Mononuclear cell (primary cell): ENCODE measurements around a stretch of chr17.

GRCh38 chr17:49547470-49548091 is 28.1 kb upstream of the NXPH3 start:
- RRBS, result no CpG with 5 or more reads among the region's 12 CpGs

DNA sequence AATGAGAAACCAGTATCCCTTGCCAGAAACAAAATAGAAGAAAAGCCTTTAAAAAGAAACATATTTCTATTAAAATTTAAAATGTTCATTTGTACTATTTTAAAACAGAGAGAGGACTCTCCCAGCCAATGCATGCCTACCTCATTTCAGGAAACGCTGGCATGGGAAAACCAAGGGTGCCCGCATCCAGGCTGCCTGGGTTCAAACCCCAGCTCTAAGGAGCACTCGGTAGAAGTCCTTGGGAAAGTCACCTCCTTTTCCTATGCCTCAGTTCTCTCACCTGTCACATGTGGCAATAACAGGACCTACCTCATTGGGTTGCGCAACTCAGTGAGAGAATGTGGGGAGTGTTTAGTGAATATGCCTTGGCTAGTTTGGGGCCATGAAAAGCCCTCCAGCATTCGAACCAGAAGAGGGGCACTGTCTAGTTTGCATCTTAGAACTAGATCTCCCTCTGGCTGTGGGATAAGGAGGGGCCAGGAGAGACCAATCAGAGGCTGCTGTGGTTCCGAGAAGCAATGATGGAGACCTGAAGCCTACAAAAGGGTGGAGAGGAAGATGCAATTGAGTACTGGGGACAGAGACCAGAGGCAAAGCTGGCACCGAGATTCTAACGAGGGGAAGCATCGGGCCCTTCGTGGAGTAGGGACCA is 9.0 kb upstream of the NXPH3 start:
- RRBS, result no CpG with 5 or more reads among the region's 10 CpGs

DNA sequence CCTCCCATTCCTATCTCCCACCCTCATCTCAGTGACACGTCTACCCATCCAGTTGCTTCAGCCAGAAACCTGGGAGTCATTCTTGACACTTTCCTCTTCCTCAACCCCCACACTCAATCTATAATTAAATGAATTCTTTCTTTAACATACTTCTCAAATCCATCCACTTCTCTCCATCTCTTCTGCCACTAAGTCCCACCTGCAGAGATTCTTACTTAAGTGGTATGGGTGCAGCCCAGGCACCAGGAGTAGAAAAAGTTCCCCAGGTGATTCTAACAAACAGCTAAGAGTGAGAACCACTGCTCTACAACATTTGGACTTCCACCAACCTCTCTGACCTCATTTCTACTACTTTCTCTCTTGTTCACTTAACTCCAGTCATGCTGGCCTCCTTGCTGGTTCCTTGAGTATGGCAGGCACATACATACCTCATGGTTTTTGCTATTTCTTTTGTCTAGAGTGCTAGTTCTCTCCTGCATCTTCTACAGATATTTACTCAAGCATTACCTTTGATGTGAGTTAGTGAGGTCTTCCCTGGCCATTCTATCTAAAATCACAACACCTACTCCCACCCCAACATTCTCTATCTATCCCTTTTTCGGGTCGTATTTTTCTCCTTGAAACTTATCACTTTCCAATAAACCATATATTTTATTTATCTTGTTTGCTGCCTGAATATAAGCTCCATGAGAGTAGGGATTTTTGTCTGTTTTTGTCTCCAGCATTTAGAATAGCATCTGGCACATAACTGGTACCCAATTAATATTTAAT is 17.9 kb downstream of the SPOP start:
- RRBS, result no CpG with 5 or more reads among the region's 3 CpGs

DNA sequence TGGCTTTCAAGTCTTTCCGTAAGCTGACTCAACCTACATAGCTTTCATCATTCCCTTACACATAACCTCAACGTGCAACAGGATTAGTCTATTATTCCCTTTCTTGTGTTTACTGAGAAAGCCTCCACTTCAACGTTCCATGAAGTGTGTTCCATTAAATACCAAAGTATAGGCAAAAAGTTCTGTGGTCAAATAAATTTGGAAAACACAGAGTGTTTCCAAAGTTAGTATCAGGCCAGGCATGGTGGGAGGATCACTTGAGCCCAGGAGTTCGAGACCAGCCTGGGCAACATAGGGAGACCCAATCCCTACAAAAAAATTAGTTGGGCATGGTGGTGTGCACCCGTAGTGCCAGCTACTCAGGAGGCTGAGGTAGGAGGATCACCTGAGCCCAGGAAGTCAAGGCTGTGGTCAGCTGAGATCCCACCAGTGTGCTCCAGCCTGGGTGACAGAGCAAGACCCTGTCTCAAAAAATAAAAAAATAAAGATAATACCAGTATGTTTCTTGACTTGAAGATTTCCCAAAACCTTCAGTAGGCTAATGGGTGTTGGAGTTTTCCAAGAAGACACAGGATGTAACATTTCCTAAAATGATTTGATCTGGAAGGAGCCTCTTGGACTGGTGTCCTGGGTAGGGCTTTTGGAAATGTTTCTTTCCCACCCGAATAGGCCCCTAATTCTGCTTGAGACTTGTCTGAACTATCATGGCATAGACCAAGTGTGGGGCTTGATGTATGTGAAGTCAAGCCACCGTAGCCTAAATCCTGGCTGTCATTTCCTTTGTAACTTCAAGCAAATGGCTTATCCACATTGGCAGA is 13.1 kb downstream of the TAC4 start:
- RRBS, result no CpG with 5 or more reads among the region's 7 CpGs

GRCh38 chr17:49835687-49836891 is 11.8 kb downstream of the TAC4 start:
- RRBS, result no CpG with 5 or more reads among the region's 23 CpGs

DNA sequence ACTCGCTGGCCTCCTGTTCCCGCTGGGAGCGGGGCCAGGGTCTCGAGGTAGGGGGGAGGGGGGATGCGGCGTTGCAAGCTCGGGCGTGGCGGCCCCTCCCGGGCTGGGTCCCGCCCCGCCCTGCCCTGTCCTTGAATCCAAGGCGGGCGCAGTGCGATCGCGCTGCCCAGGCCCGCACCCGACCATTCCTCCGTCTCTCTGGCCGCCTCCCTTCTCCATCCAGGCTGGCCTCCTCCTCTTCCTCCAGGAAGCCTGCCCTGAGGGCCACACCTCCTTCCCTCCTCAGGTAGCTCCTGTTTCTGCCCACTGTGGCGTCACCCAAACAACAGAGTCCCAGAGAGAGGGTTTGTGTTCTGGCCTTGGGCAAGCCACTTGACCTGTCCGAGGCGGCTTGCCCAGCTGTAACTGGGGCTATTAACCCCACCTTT is 43.0 kb upstream of the TAC4 start:
- RRBS, result 9% methylated on average over 8 of the region's 24 CpGs

DNA sequence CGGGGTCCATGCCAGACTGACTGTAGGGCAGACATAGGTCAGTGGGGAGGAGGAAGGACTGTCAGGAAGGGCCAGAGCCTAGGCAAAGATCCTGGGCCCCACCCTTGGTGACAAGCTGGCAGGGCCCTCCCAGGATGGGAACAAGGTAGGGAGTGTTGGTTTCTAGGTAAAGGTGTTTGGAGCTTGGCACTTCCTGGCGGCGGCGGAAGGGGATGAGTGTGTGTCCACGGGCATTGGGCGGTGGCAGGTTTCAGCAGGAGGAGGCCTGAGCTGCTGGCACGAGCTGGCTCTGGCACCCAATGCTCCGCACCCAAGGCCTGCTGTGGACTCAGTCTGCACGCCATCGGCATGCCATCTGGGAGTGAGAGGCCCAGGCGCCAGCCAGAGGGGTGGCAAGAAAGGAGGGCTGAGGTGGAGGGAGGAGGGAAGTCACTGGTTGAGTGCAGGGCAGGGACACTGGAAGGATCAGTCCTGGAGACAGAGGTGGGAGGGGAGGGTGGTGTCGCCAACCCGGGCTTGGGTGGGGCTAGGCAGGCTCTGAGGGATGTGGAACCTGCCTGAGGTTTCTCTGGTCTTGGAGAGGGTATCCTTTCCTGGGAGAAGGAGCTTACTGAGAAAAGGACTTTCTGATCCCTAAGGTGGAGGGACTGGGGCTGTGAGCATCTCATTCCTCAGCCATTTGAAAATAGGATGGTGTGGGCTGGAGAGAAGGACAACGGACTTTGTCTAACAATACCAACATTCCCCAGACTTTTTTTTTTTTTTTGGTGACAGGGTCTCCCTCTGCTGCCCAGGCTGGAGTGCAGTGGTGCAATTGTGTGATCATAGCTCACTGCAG is 47.0 kb upstream of the TAC4 start:
- RRBS, result no CpG with 5 or more reads among the region's 14 CpGs

DNA sequence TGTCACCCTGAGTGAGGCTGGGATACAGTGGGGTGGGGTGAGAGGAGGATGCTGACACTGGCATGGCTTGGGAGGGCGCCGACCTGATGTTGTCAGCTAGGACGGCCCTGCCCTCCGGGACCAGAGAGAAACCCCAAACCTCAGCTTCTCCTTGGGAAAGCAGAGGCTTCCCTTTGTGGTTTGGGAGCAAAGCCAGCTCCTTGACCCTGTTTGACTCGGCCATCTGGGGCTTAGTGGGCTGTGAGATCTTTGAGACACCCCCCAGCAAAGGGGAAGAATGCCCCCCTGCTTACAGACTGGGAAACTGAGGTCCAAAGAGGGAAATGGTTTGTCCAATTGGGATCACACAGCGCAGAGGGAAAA is 40.8 kb upstream of the DLX4 start:
- RRBS, result no CpG with 5 or more reads among the region's 6 CpGs

- RRBS, result no CpG with 5 or more reads among the region's 7 CpGs
Observed at GRCh38 chr17:50052165-50052880, 3.6 kb upstream of the ITGA3 start.

DNA sequence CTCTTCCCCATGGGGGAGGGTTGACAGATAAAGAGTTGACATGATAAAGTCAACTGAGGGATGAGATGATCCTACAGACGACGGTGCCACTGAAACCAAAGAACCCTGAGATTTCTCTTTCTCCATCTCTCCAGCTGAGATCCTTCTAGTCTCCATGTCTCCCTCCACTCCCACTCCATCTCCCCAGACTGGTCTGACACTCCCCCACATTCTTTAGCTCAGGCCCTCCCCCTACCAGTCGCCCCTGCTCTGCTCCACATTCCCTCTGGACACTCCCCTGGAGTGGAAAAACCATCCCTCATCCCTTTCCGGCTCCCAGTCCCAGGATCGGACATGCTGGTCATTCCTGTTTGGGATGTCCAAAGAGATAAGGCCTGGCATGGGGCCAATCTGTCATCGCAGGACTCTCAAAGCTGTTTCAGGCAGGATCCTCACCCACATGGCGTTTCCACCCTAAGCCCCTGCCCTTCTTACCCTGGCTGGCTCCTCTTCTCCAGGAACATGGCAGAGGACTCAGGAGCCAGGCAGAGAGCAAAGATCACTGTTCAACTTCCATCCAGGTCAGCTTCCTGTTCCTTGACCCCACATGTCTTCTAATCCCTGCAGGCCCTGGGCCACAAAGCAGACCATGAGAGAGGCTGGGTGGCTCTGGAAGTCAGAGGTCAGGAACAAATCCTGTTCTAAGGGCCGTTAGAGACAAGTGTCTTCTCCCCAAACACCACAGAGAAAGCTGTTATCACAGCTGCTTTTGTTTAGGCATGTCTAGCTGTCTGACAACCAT is 2.7 kb upstream of the ITGA3 start:
- RRBS, result no CpG with 5 or more reads among the region's 8 CpGs

DNA sequence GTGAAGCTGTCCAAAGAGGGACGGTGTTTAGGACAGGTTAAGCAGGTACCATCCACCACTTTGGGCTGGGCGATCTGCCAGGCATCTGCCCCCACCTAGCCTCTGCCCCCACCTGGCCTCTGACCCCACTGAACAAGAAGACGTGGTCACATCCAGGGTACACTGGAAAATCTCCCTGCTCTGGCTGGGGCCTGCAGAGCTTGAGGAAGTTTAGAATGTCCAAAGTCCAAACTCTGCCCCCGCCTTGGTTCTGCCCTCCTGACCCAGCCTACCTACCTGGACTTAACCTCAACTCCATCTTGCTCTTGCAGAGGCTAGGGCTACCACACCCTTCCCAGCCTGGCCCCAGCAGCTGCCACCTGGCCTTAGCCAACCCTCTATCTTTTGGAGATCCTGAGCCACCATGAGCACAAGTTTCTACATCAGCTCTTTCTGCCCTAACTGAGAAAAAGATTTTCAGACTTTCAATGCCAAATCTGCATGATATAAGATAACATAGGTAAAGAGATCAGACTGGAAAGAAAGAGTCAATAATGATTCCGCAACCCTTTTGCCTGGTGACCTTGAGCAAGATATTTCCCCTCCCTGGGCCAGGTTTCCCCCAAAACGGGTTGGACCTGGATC is 1.8 kb downstream of the ITGA3 start:
- RRBS, result no CpG with 5 or more reads among the region's 6 CpGs

DNA sequence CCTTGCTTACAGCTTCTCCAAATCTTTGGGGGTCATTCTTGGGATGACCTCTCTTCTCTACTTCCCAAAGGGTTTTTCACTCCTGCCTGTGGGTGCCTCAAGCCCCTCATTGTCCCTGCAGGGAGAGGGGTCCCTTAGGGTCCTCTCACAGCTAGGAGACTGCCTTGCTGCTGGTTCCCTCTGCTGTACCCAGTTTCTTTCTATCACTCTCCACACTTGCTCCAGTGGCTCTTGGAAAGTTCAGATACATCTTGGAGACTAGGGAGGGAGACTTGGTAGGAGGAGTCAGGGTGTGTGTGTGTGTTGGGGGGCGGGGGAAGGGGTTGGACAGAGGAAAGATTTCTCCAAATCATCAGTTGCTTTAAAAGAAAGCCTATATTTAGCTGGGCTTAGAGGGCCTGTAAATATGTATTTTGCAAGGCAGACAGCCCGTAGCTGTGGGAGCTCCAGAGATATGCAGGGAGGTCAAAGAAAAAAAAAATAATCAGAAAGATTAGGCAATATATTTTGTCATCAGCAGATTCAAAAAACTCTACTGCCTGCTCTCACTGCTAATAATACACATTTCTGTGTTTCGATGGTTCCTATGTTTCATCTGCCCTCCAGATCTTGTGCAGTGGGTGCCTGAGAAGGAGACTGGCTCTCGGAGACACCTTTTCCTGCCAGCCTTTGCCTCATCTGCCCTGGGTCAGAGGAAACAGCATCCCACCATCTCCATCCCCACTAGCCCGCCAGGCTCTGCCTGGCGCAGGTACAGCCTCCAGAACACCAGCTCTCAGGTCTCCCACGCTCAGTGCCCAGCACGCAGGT is 4.7 kb upstream of the PPP1R9B start:
- RRBS, result no CpG with 5 or more reads among the region's 8 CpGs

- RRBS, result no CpG with 5 or more reads among the region's 9 CpGs
Observed at GRCh38 chr17:50169033-50169466, 3.2 kb downstream of the SGCA start.

DNA sequence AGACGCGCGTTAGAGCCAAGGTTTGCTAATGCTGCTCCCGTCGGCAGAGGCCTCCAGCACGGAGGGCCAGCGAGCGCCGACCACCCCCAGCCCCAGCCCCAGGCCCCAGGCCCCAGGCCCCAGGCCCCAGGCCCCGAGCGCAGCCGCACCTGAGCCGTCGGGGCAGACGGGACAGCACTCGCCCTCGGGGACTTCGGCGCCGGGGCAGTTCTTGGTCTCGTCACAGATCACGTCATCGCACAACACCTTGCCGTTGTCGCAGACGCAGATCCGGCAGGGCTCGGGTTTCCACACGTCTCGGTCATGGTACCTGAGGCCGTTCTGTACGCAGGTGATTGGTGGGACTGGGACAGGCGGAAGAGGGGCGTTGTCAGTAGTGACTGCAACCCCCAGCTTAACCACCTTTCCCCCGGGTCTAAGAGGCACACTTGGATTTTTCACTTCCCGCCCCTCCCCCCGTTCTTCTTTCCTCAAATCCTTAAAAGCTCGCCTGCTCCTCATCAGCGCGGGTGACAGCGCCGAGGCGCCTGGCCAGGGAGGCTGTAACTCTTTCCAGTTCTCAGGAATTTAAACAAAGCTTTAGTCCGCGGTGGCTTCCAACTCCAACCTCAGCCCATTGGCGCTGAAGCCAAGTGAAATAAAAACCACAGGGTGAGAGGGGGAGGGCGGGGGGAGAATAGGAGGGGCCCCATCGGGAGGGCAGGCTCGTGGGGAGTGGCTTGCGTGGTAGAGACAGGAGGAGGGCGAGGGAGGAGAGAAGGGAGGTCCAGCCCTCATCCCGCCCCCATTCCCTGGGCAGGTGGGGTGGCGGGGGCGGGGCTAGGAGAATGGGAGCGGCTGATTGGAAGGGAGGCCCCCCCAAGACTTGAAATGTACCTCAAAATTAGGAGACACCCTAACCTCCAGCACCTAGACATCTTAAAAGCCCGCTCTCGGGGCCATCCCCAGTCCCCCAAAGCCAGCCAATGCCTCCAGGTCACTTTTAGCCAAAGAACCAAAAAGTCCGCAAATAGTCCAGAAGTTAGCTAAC is 1.5 kb downstream of the COL1A1 start:
- RRBS, result 4% methylated on average over 7 of the region's 58 CpGs

DNA sequence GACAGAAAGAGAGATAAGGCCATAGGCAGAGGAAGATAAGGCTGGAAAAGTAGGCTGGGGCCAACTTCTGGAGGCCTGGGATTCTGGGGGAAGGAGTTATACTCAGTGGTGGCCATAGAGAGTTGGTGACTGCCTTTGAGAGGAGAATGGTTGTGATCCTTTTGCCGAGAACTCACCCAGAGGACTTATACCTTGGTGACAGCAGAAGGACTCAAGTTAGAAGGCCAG is 7.3 kb upstream of the COL1A1 start:
- RRBS, result no CpG with 5 or more reads among the region's 1 CpG

- RRBS, result no CpG with 5 or more reads among the region's 4 CpGs
Observed at GRCh38 chr17:50214903-50215413, 13.5 kb upstream of the COL1A1 start.

GRCh38 chr17:50276655-50277238 is 2.5 kb downstream of the TMEM92 start:
- RRBS, result no CpG with 5 or more reads among the region's 5 CpGs

DNA sequence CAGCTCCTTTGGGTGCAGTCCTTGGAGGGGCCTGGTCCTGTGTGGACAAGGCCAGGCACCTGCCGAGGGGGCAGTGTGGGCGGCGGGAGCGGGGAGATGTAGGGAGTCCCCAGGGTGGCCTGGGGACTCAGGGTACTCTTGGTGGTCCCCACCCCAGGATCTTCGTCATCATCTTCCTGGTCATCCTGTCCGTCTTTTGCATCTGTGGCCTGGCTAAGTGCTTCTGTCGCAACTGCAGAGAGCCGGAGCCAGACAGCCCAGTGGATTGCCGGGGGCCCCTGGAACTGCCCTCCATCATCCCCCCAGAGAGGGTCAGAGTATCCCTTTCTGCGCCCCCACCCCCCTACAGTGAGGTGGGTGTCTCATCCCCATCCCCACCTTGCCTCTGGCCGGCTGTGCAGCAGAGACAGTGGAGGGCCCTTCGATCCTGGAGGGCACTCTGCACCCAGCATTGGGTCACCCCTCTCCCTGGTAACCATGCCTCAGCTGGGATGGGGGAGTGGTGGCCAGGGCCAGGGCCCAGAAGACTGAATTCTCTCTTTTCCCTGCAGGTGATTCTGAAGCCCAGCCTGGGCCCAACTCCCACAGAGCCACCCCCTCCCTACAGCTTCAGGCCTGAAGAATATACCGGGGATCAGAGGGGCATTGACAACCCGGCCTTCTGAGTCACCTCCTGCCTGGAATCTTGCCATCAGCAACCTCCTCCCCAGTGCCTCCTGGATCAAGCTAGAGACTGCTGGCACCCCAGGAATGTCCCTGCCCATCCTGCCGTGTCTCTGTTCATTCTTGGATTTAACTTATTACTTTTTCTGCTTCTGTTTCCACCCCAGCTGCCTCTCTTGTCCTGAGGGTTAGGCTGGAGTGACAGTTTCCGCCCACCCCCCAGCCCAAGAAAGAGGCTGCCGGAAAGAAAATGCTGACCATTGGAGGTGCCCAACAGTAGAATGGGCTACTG is 4.7 kb downstream of the TMEM92 start:
- RRBS, result no CpG with 5 or more reads among the region's 17 CpGs

GRCh38 chr17:50283230-50283723 is 9.0 kb downstream of the TMEM92 start:
- RRBS, result no CpG with 5 or more reads among the region's 12 CpGs

DNA sequence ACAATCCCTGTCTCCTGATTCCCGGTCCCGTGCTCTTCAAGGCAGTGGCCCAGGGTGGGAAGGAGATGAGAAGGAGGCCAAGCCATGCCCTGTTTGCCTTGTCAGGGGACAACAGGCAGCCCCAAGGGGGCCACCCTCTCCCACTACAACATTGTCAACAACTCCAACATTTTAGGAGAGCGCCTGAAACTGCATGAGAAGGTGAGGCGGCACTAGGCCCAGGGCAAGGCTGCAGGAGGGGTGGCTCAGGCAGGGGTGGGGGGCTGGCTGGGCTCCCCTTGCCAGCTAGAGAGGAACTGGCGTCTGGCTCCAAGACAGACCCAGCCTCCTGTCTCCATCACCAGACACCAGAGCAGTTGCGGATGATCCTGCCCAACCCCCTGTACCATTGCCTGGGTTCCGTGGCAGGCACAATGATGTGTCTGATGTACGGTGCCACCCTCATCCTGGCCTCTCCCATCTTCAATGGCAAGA is 5.6 kb downstream of the CHAD start:
- RRBS, result no CpG with 5 or more reads among the region's 8 CpGs